Peripheral blood mononuclear cell (primary cell): Measurements from ENCODE around the genes RBM4B and ANKRD13D.

DNA sequence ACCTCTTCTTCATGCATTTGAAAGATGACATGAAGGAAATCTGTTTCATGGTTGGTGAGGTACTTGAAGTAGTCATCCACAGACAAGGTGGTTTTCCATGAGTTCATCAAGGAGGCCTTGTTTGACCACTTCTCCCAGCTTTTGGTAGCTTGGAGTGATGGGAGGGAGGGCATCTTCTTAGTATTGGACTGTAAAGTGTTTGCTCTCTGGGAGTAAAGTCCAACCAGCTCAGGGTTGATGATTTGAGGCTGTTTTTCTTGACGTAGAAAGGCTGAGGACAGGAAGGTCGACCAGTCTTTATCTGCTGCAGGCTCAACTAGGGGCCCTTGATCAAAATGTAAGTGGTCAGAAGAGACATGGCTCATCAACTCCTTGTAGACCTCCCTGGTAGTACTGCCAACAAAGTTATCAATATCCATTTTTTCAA is 1.7 kb downstream of the CCDC87 start:
- PRO-cap, 8 experiments: no peak in any of the 8 experiments

GRCh38 chr11:66617787-66618076 is 1.3 kb downstream of the RBM14 start:
- PRO-cap, 8 experiments: peak in 5 of 8 experiments; most common plus-strand start chr11:66618002 (in 4)

- PRO-cap, 8 experiments: peak in 2 of 8 experiments; most common plus-strand start chr11:66624094 (in 2)
Observed at GRCh38 chr11:66623784-66624672, 7.6 kb downstream of the RBM14 start.

GRCh38 chr11:66677462-66678296 is at the start of gene RBM4B:
Gene RBM4B, minus strand, starts transcription at chr11:66677887.
- PRO-cap, 8 experiments: peak in 8 of 8 experiments; most common plus-strand start chr11:66678125 (in 6); most common minus-strand start chr11:66677581 (in 2)

DNA sequence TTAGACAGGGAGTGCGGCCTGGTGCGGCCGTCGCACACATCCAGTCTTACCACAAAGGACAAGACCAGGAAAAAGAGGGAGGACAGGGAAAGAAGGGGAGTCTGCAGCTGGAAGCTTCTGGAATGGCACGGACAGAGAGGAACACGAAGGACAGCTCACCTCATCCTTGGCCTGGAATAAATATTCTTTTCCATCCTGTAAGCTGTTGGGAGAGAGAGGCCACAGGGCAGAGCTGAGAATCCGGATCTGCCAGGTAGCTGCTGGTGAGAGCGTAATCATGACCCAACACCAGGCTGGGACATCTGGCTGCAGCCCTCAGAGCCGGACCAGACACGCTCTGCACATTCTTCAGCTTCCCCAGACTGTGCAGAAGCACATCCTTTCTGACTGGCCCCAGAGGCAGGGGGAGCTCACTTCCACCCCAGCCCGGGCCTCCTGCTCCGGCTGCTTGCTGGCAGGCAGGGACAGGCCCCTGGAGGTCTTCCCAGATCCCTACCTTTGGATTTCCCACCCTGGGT is 8.6 kb upstream of the RBM4B start:
- PRO-cap, 8 experiments: no peak in any of the 8 experiments

GRCh38 chr11:66723412-66724129 is 5.4 kb downstream of the SPTBN2 start:
- PRO-cap, 8 experiments: no peak in any of the 8 experiments

- PRO-cap, 8 experiments: no peak in any of the 8 experiments
Observed at GRCh38 chr11:66857580-66858243, 848 bp downstream of the LRFN4 start.

- PRO-cap, 8 experiments: no peak in any of the 8 experiments
Observed at GRCh38 chr11:66880832-66881289, 24.0 kb downstream of the LRFN4 start.

- PRO-cap, 8 experiments: no peak in any of the 8 experiments
Observed at GRCh38 chr11:66882756-66883593, 26.1 kb downstream of the LRFN4 start.

DNA sequence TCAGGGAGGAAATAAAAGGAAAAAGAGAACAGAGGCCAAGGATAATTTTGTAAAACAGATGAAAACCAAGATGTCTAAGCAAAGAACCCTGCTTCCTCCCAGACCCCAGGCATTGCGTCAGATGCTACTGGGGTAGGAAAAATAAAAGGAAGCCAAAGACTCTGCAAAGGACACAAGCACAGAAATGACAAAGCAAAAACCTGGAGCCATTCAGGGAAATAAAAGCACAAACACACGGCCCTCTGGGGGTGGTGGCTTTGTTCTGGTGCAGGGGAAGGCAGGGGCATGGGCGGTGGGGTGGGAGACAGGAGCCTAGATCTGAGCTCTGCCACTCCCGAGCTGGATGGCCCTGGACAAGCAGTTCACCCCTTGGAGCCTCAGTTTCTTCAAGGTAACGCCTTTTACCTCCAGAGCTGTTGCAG is 36.9 kb downstream of the PC start:
- PRO-cap, 8 experiments: no peak in any of the 8 experiments

DNA sequence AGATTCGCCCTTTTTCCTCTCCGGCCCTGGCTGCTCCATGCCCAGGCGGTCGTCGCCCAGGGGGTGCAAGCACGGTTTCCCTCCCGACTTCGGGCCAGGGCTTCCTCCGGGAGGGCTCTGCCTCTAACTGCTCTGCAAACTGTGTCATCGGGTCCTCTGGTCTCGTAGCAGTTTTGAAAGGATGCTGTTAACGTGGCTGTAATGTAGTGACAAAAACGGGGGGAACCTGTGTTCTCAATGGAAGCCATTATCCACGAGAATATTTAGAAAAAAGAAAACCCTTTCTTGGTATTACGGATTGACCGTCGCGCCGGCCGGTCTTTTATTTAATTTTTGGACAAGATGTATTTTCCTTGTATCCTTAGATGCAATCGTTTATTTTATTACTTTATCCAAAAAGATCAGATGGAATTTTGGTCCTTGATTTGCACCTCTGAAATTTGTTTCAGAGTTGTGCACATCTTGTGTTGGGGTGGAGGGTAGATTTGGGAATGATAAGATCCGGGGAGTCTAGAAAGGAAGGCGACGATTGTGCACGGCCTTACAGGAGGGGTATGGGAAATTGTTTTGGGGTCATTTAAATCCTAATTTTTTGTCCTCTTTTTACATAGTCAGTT is 1.2 kb downstream of the KDM2A start:
- PRO-cap, 8 experiments: peak in 8 of 8 experiments; most common plus-strand start position 447 of the sequence (in 2); most common minus-strand start position 175 of the sequence (in 8)

- PRO-cap, 8 experiments: peak in 8 of 8 experiments; most common plus-strand start chr11:67240014 (in 8); most common minus-strand start chr11:67240046 (in 1)
Observed at GRCh38 chr11:67239901-67240218, 26.4 kb upstream of the GRK2 start.

- PRO-cap, 8 experiments: no peak in any of the 8 experiments
Observed at GRCh38 chr11:67245866-67246281, 20.4 kb upstream of the GRK2 start.

GRCh38 chr11:67253685-67254760 is 12.2 kb upstream of the GRK2 start:
- PRO-cap, 8 experiments: peak in 2 of 8 experiments; most common plus-strand start chr11:67253818 (in 1)

DNA sequence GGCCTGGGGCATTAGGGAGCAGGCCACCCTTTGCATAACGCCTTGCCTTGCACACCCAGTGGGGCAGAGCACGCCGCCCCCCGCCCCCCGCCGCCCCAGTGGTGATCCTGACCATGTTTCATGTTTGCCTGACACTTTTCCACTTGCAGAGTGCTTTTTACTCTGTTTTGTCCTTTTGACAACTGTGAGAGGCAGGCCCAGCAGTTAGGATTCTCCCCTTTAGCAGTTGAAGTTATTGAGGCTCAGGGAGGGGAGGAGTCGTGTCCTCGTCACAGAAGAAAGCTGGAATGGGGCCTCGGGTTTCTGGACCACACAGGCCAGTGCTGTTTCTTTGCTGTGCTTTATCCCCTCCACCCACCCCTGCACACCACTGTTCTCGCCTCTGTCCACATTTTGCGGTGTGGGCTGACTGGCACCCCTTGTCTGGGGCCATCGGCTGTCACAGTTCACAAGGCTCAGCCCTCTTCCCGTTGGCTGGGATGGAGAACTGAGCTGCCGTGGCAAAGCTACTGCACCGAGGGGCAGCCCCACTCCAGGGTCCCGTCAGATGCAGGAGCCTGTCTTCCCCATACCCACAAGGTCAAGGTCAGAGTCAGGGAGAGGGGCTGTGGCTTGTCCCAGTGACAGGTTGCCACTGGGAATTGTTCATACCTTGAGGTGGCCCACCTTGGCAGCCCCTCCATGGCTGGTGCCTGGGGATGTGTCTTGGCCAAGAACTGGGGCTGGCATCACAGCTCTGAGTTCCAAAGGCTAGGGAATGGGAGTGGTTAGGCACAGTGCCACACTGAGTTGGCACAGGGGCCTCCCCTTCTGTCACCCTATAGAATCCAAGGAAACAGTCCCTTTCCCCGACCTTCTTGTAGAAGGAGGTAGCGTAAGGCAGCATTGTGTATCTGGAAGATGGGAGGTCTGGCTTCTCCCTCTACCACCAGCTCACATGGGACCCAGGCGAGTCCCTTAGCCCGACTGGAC is 3.1 kb downstream of the GRK2 start:
- PRO-cap, 8 experiments: peak in 3 of 8 experiments; most common plus-strand start position 741 of the sequence (in 1); most common minus-strand start position 718 of the sequence (in 3)

DNA sequence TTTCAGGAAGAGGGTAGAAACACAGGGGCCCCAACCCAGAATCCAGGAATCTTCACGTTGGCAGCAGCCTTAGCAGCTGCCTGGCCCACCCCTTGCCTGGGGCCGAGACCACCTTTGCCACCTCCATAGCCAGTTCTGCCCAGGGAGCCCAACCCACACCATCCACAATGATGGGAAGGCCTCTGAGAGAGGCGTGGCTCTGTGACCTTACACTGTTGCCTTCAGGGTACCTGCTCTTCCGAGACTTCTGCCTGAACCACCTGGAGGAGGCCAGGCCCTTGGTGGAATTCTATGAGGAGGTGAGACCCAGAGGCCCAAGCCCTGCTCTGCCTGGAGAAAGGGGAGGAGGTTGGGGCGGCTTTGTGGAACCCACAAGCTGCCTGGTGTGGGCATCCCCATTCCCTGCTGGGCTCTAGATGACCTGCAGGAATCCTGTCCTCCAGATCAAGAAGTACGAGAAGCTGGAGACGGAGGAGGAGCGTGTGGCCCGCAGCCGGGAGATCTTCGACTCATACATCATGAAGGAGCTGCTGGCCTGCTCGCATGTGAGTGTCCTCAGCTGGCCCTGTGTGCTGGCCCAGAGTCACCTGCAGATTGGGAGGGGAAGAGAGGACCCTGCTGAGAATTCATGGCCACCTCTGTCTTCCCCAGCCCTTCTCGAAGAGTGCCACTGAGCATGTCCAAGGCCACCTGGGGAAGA is 10.0 kb upstream of the ANKRD13D start:
- PRO-cap, 8 experiments: peak in 1 of 8 experiments; most common plus-strand start position 462 of the sequence (in 1)

GRCh38 chr11:67282425-67283490 is 6.3 kb upstream of the ANKRD13D start:
- PRO-cap, 8 experiments: peak in 4 of 8 experiments; most common plus-strand start chr11:67283203 (in 4)

GRCh38 chr11:67283491-67283960 is 5.6 kb upstream of the ANKRD13D start:
- PRO-cap, 8 experiments: peak in 5 of 8 experiments; most common plus-strand start chr11:67283782 (in 4); most common minus-strand start chr11:67283637 (in 1)

DNA sequence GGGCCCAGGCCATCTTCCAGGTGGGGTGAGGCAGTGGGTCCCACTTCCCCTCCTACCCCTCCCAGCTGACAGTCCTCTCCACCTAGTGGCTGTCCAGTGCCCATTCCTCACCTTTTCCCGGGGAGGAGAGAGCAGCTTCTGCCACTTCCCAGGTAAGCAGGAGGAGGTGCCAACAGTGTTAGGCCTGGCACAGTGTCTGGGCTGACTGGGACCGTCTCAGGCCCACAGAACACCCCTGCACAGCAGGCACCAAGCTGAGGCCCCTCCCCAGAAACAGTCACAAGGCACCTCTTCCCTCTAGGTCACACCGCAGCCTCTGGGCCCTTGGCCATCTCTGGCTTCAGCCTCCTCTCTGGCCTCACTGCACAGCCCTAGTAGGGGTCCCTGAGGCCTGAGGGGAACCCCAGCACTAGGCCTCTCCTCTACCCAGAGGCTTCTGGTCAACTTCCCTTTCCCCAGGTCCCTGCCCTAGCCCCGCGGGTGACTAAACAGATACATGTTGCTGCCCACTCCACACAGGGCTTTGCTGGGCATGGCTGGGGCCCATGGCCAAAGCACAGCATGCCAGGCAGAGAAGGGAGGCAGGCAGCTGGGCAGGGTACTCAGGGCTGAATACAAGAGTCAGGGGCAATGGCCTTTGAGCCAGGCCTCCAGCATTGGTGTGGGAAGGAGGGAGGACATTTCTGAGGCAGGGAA is 2.3 kb upstream of the ANKRD13D start:
- PRO-cap, 8 experiments: peak in 8 of 8 experiments; most common plus-strand start position 491 of the sequence (in 3); most common minus-strand start position 336 of the sequence (in 4)

DNA sequence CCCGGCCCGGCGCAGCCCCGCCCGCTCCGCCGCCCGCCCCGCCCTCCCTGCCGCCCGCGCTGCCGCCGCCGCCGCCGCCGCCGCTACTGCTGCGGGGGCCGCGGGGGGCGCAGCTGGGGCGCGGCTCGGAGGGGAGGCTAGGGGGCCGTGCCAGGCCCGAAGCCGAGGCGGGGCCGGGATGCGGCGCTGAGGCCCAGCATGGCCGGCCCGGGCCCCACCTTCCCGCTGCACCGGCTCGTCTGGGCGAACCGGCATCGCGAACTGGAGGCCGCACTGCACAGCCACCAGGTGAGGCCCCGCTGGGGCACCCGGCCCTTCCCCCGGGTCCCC is at the start of gene ANKRD13D:
ANKRD13D (plus strand) TSS at position 41 of the 330 bp plus-strand sequence.
- PRO-cap, 8 experiments: peak in 2 of 8 experiments; most common plus-strand start position 79 of the sequence (in 1)